Zone of skin (tissue), 1 donor: ENCODE measurements around a stretch of chr5.

DNA sequence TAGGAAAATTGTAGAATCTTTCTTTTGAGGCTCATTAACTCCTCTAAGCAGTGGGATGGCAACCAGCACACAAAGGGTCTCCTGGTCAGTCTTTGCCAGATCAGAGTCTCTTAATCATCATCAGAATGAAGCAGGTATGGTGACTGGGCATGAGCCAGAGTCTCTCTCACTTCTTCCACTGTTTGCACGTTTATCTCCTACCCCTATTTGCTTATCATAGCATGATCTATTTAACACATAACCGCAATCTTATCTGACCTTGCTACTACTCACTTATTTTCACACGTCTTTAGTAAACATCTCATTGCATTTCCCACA lies 39.9 kb upstream of the IL7R start:
- RRBS: no CpG with 5 or more reads among the region's 3 CpGs

DNA sequence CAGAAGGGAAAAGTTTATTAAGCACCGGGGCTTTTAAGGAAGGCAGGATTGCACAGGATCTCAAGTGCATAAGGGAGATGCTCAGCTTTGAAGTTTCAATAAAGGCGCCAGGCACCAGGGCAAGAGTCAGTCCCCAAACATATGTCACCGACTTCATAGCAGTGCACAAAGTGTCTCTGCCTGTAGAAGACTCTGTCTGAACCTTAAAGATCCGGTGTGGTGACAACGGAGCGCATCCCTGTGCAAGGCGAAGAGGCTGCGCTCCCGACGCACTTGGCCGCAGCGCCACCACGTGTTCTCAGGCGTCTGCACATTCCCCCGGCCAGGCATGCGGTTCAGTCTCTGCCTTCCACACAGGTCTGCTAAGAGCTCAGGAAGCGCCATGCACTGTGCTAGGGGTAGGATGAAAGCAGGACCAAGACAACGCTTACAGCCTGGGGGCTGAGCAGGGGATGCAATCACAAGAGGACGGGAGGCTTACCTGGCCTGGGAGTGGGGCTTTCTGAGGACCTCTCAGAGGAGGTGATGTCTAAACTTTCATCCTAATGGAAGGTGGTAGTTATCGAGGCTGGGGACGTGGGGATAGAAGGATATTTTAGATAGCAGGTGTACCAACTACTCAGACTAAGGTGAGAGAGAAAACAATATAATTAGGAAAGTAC lies 13.5 kb downstream of the CAPSL start:
- RRBS: 1% methylated on average over 6 of the region's 21 CpGs

DNA sequence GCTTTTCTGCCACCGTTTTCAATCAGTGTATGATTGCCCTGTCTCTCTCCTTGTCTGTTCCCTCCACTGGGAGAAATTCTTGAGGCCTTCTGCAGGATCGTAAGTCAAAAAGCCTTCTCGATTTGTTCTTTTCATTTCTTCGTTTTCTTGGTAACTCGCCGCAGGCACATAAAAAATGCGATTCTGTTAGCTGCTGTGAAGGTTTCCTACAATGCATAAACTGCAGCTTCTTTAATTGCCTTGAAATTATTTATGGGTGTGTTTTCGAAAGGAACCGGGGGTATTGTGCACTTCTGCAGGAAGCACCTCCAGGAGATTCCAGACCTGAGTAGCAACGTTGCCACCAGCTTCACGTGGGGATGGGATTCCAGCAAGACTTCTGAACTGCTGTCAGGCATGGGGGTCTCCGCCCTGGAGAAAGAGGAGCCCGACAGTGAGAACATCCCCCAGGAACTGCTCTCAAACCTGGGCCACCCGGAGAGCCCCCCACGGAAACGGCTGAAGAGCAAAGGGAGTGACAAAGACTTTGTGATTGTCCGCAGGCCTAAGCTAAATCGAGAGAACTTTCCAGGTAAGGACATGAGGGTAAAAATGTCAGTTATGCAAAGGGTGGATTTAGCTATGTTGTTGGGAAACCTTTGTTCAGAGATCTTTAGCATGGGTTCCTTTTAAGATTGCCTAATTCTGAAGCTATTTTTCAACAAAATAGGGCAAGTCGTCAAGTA lies 723 bp downstream of the SKP2 start:
- RRBS: no CpG with 5 or more reads among the region's 19 CpGs

DNA sequence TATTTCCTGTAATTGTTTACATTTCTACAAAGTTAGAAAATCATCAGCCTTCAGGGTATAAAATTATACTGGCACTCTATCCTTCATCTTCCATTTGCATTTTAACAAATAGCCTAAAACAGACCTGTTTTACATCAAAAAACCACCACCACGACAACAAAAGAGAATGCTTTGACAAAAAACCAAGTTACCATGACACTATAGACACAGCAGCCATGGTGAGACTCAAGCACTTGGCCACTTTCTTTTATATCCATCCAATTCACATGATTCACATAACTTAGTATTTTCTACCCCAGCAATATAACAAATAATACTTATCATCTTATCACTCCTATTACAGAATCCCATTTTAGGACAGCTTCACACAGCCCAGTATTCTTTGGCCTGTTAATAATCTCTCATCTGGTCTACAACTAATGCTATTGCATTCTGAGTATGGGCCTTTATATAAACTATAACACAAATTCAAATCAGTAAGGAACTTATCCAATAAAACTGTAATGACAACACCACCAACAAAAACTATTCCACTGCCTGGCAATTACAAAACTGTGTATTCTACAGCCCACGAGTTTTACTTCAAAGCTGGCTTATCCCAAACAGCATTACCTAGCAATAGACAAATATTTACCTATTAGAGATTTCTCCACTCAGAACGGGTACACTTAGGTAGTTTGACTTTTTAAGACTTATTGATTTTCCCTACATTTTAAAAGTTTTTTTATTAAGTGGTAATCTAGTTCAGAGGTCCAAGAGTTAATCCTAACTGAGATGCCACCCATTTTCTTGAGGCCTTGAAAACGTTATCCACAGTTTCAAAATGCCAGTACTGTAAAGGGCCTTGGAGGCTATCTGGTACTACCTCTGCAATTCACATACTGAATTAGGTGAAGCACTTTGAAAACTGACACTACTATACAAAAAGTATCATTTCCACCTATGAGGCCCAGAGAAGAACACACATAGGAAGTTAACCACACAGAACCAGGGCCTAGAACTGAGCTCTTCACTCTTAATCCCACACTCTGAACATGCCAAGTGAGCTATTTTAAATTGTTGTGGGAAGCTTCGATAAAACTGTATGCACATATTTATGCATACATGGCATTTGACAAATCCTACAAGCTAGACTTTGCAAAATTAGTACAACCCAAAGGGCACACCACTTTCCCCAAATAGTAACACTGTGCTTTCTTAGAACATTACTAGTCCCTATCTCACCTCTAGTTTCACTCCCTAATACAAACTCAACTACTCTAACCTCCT lies 2.4 kb downstream of the NADK2 start:
- RRBS: no CpG with 5 or more reads among the region's 5 CpGs

GRCh38 chr5:36324011-36324534 lies 22.4 kb upstream of the RANBP3L start:
- RRBS: no CpG with 5 or more reads among the region's 2 CpGs

DNA sequence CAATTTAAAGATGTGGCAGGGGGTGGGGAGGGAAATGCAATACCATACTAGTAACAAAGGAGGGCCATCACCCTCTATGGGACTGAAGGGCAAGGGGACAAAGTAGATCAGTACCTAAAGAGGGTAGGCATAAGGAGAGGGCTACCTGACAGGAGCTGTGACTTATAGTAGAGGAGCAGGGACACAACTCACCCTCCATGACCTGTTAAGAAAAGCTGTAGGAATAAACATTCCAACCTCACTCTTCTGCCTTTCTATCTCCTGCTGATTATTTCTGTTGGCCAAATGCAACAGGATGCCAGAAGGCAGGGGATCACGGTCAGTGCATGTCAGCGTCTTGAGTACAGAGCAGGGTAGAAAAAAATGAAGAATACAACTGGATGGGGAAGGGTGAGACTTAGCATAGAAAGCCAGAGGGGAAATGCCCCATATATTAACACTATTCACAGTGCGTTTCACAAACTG lies 31.3 kb upstream of the SLC1A3 start:
- RRBS: no CpG with 5 or more reads among the region's 3 CpGs

DNA sequence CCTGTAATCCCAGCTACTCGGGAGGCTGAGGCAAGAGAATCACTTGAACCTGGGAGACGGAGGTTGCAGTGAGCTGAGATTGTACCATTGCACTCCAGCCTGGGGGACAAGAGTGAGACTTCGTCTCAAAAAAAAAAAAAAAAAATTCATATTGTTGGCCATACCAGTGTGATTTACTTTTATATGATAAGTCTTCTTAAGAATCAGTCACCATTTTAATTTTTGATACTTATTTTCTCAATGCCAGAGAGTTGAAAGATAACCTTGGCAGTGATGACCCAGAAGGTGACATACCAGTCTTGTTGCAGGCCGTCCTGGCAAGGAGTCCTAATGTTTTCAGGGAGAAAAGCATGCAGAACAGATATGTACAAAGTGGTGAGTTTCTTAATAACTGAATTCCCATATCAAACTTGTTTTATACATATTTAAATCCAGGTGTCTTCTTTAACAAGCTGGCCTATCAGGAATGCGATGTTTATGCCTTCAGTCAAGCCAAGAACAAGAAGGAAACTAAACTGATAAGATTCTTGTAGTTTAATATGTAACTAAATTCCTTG lies 81.4 kb downstream of the NIPBL start:
- RRBS: no CpG with 5 or more reads among the region's 5 CpGs

GRCh38 chr5:36975622-36976543 lies 99.3 kb downstream of the NIPBL start:
- RRBS: no CpG with 5 or more reads among the region's 10 CpGs

DNA sequence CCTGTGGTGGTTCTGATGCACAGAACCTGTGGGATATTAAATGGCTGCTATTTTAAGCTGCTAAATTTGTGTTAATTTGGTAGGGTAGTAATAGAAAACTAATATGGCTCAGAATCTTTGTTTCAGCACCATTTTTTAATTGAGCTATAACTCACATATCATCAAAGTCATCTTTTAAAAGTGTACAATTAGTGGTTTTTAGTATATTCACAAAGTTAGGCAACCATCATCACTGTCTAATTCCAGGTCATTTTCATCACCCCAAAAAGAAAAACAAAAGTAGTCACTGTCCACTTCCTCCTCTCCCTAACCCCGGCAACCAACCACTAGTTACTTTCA lies 51.6 kb downstream of the CPLANE1 start:
- RRBS: no CpG with 5 or more reads among the region's 1 CpG

DNA sequence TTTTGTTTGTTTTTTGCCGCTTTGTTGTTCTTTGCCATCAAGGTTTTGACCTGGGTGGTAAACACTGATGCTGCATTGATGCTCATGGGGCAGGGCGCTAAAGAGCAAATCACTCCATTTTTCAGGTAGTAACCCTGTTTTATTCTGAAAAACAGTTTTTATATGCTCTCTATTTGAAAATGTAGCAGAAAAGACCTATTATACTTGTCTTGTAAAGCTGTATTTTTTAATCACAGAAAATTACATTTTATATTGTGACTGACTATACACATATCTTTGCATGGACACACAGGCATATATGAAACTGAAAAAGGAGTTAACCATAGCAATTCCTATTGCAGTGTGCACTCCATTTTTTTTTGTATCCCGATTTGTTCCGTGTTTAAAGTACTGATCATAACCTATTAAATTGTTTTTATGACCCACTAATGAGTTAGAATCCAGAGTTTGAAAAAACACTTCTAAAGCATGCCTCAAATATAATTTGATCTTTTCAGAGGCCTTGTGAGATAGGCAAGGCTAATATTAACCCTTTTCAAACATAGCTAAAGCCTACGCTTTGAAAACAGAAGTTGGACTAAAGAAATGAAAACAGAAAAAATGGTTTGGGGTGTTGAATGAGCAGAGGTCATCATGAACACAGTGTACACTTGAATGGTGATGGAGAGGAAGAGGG lies 219.4 kb downstream of the GDNF start:
- RRBS: no CpG with 5 or more reads among the region's 5 CpGs

GRCh38 chr5:37847619-37848300 lies 7.9 kb upstream of the GDNF start:
- RRBS: no CpG with 5 or more reads among the region's 5 CpGs

DNA sequence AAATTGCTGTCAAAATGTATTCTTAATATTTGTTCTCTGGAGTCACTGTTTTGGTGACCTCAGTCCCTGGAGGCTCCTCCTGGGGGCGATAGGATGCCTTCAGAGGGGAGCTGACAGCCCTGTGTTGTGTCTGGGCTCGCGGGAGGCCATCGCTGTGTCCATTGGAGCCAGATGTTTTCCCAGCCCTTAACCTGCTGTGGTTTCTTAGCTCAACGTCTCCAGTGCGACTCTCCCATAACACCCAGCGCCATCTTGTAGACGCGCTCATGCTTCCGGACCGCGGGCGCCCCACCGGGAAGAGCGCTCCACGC lies 112.2 kb upstream of the GDNF start:
- RRBS: 91% methylated on average over 3 of the region's 16 CpGs

GRCh38 chr5:38485751-38486146 lies 70.7 kb downstream of the LIFR start:
- RRBS: no CpG with 5 or more reads among the region's 6 CpGs

- RRBS: no CpG with 5 or more reads among the region's 6 CpGs
Observed at GRCh38 chr5:38552718-38553544, 3.5 kb downstream of the LIFR start.

DNA sequence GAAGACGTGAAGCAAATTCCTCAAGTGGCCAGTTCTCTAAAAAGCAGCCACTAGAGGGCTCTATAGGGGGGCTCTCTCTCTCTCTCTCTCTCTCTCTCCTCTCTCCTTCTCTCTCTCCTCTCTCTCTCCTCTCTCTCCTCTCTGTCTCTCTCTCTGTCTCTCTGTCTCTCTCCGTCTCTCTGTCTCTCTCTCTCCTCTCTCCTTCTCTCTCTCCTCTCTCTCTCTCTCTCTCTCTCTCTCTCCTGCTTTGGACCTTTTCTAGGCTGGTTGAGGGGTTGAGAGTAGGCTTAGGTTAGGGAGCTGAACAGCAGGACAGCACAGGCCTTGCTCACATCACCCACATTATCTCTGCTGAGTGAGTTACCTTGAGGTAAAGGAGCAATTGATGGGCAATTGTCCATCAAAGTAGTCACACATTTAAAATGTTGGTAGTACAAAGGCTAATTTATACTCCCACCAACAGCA lies 13.8 kb upstream of the OSMR start:
- RRBS: no CpG with 5 or more reads among the region's 2 CpGs

- RRBS: no CpG with 5 or more reads among the region's 16 CpGs
Observed at GRCh38 chr5:38887629-38888475, 42.0 kb downstream of the OSMR start.

DNA sequence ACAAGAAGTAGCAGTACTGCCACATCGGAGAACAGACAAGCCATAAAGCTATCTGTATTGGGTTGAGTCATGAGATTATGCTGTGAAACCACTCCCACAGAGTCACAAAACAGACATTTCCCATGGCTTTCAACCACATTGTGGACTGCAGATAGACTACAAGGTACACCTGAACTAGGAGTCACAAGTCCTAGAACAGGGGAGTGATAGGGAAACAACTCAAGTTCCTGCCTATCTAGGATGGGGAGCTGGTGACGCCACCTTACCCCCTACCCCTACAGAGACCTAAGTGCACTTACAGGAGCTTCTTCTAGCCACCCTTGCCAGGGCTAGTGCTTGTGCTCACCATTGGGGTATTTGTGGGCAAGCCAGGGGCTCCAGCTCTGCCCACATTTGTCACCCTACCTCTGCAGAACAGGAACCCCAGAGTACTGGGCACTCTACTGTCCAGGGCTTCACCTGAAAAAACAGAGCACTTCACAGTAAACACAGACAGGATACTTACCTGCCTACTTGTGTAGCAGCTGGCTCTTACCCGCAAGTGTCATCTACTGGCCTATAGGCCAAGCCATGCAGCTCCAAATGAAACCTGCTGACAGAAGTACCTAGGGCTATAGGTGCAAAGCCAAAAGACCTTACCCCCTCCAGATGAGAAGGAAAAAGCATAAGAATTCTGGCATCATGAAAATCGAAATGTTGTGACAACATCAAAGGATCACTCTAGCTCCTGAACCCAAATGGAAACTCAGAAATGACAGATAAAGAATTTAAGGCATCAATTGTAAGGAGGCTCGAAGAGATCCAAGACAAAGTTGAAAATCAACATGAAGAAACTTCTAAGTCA lies 47.0 kb downstream of the OSMR start:
- RRBS: no CpG with 5 or more reads among the region's 5 CpGs

GRCh38 chr5:38909278-38910084 lies 63.7 kb downstream of the OSMR start:
- RRBS: no CpG with 5 or more reads among the region's 6 CpGs

DNA sequence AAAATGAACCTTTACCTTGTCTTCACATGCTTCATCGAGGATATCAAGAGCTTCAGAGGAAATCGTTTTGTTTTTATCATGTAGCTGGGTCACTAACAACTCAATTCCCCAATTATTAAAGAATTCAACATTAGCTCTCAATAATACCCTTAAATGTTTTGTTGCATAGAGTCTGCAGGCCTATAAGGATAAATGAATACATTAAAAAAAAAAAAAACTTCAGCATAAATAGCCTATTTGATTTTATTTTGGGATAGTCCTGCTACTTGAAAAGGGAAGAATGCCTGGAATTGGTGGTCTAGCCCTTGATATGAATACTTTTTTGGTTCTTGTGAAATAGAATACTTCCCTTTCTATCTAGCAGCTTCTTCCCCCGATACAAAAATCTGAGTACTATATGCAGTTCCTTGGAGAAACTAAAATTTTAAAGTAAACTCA lies 112.9 kb downstream of the OSMR start:
- RRBS: no CpG with 5 or more reads among the region's 3 CpGs

GRCh38 chr5:39068809-39069515 lies 5.2 kb downstream of the RICTOR start:
- RRBS: no CpG with 5 or more reads among the region's 4 CpGs